SJCRH30 (cell line): ENCODE data around the gene SCP2.

DNA sequence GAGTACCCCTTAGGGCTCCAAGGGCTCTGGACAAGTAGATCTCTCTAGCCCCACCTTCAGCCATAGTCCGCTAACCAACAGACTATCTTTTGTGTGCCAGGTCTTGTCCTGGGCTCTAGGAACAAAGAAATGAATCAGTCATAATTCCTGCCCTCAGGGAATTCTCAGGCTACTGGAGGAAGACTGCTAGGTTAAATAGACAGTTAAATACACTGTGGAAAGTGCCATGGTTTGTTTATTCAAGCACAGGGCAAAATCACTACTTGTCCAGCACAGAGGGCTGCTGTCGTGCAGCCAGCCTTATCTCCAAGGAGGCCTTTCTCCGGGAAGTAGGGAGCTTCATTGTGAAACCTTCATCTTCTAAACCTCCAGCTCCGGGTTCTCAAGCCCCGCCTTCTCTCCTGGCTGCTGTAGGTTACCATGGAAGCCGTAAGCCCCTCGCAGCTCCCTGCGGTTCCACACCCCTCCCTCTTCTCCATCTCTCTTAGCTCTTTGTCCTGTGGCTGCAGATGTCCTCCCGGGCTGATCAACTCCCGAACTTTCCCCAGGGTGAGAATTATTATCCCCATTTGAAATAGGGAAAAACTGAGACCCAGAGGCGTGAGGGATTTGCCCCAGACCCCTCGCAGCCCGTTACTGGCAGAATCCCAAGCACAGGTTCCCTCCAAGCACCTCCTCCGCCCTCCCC lies 29.8 kb downstream of the SHISAL2A start:
- RAMPAGE, long total RNA: no peak

- RAMPAGE, long total RNA: no peak
These were observed 4.4 kb downstream of the ECHDC2 start for GRCh38 chr1:52917011-52917649.

GRCh38 chr1:52919150-52920382 lies 2.0 kb downstream of the ECHDC2 start:
- RAMPAGE, long total RNA: no peak

DNA sequence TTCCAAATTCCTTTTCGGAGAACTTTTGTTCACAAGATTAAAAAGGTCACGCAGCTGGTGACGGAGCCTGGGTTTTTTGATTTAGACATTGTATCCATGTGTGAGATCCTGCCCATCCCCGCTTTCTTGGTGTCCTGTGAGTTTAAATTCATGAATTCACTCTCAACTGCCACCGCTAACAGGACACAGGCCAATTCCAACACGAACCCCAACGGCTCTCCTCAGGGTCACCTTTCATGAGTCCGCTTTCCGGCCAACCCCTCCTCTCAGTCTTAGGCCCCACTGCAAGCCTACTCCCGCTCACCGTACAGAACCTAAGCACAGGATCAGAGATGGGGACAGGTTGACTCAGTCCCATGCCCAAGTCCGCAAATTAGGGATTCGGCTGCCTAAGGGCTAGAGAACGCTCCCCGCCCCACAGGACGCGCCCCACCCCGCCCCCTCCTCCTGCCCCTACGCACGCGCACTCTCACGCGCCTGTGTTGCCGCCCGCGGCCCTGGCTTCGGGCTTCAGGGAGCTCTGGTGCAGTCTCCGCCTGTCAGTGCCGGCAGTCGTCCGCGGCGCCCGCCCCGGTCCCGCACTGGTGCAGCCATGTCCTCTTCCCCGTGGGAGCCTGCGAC lies at the start of gene SCP2:
SCP2 (plus strand) TSS at position 472 of the 621 bp plus-strand sequence.
- RAMPAGE, long total RNA: no peak

DNA sequence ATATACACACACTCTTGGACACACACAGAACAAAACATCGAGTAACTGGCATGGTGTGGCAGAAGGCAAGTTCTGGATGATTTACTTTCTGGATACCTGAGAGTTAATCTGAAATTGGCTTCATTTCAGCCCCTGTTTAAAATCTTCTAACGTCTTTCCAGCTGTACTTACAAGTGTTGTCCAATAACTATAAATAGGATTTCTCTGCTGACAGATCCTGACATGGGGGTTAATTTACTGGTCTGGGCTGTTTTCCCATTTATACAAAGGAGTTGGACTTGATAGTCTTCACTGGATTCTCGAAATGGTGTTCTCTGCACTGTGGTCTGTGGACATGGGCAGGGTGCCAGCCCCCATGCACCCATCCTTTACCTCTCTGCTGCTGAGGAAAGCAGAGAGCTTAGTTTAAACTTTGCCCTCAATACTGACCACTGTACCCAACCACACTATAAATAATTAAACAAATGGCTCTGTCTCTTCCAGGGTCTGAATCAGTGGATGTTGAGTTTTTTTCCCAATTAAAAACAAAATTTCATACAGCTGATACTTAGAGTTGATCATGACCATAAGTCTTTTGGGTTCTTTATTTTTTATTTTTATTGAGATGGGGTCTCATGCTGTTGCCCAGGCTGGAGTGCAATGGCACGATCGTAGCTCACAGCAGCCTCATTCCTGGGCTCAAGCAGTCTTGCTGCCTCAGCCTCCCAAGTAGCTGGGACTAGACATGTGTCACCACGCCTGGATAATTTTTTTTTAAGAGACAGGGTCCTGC lies 5.3 kb downstream of the DIO1 start:
- RAMPAGE, long total RNA: no peak

DNA sequence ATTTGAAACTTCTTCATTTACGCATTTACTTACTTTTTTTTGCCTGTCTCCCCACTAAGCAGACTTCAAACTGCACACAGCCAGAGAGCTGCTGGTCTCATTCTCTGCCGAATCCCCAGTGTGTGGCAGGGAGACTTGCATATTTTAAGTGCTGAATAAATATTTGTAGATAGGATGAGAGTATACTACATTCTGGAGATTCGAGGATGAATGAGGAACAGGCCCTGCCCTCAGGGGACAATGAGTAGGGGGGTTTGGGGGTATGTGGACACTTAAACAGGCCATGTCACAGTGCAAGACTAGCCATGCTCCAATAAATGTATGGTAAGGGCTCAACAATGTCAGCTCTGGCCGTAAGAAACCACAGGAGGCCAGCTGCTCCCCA lies 8.3 kb downstream of the DIO1 start:
- RAMPAGE, long total RNA: no peak

GRCh38 chr1:54238846-54239410 lies 39.0 kb downstream of the MRPL37 start:
- RAMPAGE, long total RNA: no peak

DNA sequence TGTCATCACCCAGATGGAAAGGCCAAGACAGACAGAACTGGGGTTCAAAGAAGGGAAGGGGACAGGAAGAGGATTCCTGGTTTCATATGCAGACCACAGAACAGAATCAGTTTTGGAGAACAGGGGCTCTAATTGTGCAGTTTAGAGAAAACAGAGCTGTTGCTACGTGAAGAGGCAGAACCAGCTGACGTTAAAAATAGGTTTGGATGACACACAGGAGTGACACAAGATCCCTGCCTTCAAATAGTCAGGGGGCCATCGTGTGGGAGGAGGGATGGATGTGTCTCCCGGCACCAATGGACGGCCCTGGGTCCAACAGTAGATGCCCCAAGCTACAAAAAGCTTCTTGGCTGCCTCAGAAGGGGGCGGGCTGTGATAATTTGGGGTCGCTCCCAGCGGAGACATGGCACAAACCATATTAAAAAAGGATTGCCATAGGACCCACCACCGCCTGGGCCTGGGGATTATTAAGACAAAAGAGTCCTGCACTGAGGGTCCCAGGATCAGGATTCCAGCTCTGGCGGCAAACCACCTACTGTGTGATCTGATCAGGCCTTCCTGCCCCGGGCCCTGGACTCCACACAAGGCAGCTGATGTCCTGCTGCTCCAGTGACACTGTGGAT lies 87.9 kb downstream of the MRPL37 start:
- RAMPAGE, long total RNA: no peak

DNA sequence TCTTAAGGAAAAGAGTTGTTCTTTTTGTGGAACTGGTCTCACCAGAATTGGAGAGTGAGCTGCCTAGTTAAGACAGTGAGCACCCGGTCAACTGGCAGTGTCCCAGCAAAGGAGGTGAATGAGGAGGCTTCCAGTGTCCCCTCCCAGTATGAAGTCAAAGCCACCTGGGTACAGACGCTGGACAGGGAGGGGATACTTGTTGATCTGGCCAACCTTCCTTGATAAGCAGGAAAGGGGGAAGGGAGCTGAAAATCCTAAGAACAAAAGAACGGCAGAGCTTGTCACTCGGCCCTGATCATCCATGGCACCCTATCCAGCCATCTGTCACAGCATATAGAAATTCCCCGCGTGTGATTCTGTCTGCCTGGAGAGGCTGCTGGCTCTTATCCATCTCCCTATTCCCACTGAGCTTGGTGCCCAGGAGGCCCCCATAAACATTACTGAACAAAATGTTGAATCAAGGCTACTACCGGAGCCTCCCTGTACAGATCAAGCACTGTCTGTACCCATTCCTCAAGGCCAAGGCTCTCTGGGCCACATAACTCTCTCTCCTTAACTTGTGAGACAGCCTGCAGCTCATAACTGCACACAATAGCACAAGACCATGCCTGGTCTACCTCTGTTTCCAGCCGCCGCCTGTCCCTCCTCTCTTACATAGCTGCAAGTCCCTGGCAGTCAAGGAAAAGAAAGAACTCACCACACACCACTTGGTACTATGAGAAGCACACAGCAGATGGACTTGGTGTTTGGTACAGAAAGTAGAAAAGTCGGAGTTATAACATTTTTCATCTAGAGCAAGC lies 114.9 kb downstream of the MRPL37 start:
- RAMPAGE, long total RNA: no peak

- RAMPAGE, long total RNA: no peak
These were observed 136.6 kb downstream of the MRPL37 start for GRCh38 chr1:54336382-54337061.

DNA sequence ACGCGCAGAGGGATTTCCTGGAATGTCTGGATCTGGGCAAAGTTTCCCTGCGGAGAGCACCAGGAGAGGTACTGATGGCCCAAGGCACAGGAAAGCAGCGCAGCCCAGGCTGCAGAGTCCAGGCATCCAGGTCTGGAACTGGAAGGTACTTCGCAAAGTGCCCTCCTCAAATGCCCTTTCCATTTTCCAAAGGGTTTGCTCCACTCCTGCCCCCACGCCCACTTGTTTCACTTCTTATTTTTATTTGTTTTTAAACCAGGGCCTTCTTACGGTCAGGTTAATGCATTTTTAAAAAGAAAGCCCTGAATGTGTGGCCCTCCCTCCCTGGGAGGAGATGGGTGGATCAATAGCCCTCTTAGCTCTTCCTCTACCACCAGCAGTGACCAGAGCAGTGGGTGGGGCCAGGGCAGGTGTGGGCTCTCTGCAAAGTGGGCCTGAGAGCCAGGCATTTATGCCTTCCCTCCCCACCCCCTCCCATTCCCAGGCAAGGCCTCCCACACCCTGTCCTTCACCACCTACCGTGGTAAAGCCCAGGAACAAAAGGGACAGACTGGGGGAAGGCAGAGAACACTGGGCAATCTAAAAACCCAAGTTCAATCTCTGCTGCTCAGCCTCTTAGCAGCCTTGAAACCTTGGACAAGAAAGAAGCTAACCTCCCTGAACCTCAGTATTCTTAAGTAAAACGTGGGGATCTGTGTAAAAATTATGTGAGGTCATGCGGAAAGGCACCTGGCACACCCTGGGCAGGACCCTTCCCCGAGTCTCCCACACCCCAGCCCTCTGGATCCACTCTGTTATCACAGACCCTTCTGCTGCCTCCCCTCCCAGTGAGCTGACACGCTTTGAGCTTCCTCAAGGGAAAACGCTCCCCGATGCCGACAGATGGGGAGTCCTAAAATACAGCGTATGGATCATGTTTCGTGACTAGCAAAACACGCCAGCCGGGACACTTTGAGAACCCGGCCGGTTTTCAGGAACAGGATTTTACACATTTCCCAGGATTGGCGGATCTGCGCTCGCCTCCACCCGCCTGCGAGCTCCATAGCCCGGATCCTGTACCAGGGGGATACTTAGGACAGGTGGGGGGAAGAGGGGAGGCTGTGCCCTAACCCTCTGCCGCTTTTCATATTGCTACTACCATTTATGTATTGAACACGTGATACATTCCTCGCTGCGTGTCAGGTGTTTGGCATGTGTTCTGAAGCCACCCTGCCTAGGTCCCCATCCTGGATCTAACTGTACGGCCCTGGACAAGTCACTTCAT lies 142.5 kb downstream of the MRPL37 start:
- RAMPAGE, long total RNA: no peak

GRCh38 chr1:54396354-54396908 lies 151.6 kb upstream of the ACOT11 start:
- RAMPAGE, long total RNA: no peak

DNA sequence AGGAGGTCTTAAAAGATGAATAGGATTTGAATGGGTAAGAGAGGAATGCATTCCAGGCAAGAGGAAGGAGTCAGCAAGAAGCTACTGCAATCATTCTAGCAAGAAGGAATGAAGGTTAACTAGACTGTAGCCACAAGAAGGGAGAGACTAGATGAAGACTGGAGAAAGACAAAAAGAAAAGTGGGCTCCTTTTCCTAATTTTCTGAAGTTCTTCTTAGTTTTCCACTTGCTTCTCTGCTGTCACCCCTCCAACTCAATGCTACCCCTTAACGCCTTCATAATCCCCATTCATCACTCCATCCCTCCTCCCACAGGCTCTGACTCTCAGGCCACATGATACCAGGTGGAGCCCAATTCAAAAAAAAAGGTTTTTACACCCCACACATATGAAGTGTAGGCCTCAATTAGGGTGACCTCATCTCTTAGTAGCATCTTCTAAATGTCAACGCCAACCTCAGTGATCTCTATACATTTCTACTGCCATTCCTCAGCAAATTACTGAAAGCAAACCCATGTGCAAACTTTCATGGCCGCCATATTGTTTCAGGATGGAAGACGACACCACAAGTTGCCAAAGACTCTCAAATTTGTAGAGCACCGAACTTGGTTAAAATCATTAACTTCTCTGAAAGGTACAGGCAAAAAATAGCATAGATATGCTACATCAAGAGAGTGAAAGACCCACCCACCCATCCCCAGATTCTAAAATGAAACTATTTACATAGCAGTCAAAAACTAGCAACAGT lies 148.3 kb upstream of the ACOT11 start:
- RAMPAGE, long total RNA: no peak

DNA sequence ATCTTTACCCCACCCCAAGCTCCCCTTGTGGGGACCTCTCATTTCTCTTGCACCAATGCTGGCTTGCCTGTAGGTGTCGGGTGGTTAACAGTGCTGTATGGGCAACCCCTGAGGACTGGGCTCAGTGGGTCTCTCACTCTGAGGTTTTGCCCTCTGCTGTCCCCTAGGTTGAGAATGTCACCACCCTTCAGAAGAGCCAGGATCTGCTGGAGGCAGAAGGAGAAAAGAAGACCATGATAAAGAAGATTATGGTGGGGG lies 27.0 kb downstream of the MROH7 start:
- RAMPAGE, long total RNA: no peak

DNA sequence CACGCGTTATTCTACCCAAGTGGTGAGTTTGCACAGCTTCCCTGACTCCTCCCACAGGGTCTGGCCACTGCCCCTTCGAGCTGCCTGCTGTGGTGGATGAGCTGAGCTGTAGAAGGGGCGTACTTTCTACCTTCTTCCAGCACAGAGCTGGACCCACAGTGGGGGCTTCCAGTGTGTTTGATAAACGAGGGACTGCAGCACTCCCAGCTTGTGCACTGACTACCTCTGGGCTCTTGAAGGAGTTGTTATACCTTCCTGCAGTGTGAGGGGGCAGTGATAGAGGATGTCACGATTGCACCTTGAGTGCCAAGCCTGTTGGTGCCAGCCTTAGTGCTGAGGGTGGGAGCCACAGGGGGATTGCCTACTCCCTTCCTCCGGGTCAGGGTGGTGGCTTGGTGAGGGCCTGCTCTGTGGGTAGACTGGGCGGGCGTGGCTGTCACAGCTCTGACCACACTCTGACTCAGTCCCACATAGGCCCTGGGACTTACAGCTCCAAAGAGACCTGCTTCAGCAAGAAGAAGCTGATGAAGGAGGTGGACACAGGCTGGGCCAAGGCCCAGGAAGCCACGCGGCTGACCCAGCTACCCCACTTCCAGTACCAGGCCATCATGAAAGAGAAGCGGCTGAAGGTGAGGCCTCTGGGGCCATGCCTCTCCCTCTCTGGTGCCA lies 1.3 kb downstream of the LEXM start:
- RAMPAGE, long total RNA: no peak

GRCh38 chr1:54887756-54888892 lies 1.1 kb upstream of the DHCR24 start:
- RAMPAGE, long total RNA: no peak

- RAMPAGE, long total RNA: no peak
These were observed 76.7 kb downstream of the USP24 start for GRCh38 chr1:55138169-55139177.

DNA sequence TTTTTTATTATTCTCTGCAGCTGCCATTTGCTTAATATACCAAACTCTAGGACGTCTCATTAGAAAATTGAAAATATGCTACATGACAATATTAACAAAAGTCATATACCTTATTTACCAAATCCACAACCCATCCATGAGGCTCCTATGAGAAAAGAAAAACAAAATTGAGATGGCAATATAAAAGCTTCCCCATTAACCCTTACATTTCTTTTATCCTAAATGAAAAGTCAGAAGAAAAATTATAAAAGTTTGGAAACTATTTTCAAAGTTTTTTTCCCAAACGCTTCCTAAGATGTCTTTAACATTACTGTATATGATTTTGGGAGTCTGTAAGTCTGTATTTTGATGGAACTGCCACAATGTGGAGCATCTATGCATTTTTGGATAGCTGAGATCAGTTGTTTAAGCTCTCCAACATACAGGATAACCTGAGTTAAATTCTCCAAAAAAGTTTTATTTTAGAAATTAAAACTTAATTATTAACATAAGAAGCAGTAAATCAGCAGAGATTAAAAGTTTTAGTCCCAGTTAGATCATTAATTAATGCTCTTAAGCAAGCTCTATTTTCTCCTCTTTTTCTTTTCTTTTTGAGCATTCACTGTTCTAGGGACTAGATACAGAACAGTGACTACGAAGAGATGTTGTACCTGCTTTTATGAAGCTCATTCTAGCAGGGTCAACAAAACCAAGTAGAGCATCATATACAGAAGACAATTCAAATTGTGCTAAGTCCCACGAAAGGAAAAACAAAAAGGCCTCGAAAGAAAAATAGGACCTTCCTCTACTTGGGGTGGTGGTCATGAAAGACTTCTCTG lies 48.5 kb downstream of the USP24 start:
- RAMPAGE, long total RNA: no peak

DNA sequence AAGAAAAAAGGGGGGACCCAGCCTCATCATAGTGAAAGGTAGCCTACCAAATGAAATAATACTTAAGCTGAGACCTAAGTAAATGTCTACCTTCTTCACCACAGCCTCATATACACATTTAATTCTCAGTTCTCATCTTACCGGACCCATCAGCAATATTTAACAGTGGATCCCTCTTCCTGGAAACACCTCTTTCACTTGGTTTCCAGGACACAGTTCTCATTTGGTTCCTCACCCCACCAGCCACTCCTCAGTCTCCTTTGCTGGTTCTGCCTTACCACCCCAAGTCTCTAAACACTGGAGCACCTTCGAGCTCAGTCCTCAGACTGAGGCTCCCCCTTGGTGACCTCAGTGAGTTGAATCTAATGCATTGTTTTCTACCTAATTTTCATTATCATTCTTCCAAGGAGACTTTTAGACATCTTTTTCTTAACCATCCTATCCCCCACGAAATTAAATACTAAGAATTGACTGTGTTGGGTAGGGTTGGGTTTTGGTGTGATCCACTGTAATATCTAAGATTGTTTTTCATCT lies 19.1 kb downstream of the USP24 start:
- RAMPAGE, long total RNA: no peak

GRCh38 chr1:55213755-55214082 lies 1.4 kb downstream of the USP24 start:
- RAMPAGE, long total RNA: no peak